Cardiac atrium fibroblast (primary cell): ENCODE data around the gene ZAP70.

- RAMPAGE, long total RNA = no peak
Measured at GRCh38 chr2:96800929-96801151, 15.2 kb upstream of the CNNM3 start.

GRCh38 chr2:96839092-96839802 lies 4.6 kb downstream of the ANKRD23 start:
- RAMPAGE, long total RNA = no peak

- RAMPAGE, long total RNA = no peak
Measured at GRCh38 chr2:96868094-96868448, 1.8 kb downstream of the SEMA4C start.

DNA sequence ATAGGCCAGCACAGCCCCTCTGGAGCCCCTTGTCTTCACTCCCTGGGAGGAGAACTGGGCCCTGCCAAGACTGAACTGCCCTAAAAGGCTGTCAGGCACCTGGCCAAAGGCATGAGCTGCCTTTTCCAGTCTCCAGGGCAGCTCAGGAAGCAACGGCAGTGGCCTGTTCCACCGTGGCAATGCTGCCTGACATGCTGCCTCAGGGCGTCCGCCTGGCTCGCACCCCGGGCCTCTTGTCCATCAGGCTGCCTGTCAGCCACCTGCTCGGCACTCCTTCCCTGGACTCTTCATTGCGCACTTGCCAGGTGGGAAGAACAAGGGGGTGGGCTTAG lies 37.9 kb upstream of the SEMA4C start:
- RAMPAGE, long total RNA = no peak

DNA sequence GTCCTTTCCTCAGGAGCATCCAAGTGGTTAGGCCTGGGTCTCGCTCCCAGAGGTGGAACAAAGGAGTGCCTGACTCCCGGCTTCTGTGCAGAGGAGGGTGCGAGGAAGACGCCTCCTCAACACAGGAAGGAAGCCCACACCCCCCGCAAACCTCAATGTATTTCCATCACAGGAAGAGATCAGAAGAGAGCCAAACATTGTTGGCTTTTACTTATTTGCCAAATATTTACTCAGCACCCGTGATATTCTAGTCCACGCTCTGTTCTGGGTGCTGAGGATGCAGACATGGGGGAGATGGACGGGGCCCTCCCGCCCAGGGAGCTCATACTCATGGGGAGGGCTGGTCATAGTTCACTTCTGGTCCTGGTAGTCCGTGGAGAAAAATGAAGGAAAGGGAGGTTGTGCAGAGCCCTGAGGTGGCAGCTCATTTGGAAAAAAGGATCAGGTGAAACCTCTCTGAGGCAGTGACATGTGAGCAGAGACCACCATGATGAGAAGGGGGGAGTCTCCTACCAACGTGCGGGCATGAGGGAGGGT lies 44.0 kb upstream of the SEMA4C start:
- RAMPAGE, long total RNA = no peak

DNA sequence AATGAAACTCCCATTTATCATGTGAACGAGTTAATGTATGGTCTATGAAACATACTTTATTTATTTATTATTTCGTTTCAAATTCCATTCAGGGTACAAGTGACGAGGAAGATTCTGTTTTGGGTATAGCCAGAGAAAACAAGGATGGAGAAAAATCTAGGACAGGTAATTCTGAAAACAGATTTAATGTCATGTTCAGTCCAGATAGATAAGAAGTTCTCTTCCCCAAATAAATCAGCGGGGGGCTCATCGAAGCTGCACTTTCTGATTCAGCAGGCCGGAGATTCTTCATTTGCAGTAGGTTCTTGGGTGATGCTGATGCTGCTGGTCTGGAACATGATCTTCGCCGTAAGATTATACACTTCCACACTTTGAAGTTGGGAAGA lies 83.7 kb downstream of the ANKRD36 start:
- RAMPAGE, long total RNA = no peak

DNA sequence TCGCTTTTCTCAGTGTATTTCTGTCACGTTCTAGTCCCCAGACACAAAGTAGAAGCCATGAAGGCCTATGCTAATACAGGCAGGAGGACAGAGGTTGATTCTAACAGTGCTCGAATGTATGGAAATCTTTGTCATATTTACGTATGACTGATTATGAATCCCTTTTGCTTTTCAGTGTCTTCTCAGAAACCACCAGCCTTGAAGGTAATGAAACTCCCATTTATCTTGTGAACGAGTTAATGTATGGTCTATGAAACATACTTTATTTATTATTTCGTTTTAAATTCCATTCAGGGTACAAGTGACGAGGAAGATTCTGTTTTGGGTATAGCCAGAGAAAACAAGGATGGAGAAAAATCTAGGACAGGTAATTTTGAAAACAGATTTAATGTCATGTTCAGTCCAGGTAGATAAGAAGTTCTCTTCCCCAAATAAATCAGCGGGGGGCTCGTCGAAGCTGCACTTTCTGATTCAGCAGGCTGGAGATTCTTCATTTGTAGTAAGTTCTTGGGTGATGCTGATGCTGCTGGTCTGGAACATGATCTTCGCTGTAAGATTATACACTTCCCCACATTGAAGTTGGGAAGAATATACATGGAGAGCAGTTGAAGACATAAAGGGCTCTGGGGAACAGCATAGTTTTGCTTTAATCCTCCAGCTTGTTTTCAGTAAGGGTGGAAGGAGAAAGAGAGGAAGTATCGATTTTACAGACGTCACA lies 89.2 kb downstream of the ANKRD36 start:
- RAMPAGE, long total RNA = no peak

DNA sequence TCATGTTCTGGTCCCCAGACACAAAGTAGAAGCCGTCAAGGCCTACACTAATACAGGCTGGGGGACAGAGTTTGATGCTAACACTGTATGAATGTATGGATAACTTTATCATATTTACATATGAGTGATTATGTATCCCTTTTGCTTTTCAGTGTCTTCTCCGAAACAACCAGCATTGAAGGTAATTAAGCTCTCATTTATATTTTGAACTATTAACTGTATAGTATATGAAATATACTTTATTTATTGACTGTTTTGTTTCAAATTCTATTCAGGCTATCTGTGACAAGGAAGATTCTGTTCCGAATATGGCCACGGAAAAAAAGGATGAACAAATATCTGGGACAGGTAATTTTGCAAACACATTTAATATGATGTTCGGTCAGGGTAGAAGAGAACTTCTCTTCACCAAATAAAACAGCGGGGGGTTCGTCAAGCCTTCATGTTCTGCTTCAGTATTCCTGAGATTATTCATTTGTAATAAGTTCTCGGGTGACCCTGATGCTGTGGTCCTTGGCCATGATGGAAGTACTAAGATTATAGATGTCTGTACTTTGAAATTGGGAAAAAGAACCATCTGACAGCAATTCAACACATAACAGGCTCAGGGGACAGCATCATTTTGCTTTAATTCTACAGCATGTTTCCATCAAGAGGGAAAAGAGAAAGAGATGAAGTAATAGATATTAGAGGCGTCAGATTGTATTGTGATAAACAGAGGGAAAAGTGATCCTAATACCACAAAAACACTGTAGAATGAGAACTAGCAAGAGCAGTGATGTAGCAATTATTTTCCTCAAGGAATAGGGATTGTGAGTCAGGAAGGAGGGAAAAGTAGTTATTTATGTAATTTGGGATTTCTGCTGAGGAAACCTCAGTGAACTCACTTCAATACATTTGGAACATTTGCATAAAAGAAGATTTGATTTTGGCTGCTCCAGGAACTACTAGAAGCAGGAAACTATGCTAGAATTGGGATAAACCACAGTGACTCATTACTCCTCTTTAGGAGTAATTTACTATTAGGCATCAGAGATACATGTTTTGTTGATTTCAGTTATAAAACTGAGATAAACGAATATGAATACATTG lies 98.8 kb downstream of the ANKRD36 start:
- RAMPAGE, long total RNA = no peak

DNA sequence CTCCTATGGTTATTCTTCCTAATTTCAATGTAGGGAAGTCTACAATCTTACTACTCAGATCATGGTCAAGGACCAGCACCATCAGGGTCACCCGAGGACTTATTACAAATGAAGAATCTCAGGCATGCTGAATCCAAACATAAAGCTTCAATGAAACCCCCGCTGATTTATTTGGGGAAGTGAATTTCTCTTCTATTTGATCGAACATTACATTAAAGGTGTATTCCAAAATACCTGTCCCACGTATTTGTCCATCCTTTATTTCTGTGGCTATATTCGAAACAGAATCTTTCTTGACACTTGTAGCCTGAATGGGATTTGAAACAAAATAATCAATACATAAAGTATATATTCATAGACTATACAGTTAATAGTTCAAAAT lies 48.0 kb downstream of the ANKRD36B start:
- RAMPAGE, long total RNA = no peak

GRCh38 chr2:97646226-97646612 lies 357 bp downstream of the COX5B start:
- RAMPAGE, long total RNA = no peak

DNA sequence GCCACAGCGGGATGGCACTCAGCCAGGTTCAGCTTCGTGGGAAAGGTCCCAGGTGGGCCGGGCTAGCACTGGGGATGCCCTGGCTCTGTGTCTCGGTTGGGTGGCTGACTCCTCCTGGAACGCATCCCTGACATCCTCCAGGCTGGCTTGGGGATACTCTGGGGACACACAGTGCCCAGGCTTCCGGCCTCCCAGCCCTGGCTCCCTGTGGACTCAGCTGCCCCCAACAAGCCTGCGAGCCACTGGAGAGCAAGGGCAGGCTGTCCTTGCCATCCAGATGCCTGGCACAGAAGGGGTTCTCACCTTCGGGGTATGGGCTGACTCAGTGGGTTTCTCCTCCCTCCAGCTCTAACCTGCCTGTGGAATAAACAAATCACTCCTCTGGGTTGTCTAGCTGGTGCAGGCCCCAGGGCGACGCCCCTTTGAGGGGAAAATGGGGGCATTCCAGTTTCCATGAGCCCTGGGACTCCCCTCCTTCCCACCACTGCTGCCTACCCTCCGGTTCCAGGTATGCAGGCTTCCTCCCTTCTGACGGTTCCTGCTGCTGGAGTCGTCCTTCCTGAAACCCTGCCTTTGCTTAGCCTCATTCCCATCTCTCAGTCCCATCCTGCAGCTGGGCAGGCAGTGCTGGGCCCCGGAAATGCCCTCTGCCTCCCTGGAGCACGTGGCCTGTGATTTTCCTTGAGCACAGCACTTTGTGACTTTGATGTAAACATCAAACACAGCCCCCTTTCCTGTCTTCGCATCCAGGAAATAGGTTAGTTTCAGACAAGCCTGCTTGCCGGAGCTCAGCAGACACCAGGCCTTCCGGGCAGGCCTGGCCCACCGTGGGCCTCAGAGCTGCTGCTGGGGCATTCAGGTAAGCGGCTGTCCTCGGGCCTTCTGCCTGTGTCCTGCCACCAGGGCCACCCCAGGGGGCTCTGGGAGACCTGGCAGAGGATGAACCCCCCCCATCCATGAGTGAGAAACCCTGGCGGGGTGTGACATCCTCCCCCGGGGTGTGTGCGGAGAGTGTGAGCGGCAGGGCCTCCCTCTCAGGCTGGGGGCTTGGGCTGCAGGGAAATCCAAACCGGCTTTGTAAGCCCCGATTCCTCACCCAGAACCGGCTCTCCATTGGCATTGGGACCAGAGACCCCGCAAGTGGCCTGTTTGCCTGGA lies at the start of gene ZAP70:
ZAP70 (plus strand) TSS at position 761 of the 1,158 bp plus-strand sequence.
- RAMPAGE, long total RNA = no peak

- RAMPAGE, long total RNA = no peak
Measured at GRCh38 chr2:97761388-97761761, 48.0 kb downstream of the ZAP70 start.

DNA sequence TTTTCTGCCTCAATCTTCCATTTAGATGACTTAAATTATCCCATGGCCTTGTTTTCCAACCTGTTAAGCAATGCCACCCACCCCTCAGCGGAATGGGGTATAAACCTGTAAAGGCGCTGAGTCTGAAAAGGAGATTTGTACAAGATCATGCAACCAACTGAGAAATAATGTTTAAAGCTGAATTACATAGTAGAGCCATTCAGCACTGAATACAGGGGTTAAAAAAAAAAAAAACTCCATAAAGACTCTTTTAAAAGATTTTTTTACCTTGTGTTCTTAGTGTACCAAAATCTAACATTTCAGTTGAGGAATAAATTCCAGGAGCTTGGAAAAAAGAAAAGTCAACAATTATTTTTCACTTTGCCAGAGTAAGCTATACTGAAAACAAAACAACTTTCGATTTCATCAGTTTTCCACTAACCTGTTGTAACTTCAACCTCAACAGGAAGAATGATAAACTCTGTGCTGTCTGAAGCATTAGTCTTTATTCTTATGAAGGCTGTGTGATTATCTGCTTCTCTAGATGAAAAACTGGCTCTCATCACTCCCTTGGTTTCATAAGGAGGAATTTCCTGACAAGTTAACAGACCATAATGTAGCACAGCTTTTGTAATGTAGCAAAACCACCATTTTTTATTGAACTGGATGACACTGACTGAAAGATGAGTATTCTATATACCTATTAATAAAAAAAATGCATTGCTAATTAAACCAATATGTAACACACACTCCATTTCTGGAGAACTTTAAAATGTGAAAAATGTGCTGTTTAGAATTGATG lies 121.2 kb downstream of the ZAP70 start:
- RAMPAGE, long total RNA = no peak

DNA sequence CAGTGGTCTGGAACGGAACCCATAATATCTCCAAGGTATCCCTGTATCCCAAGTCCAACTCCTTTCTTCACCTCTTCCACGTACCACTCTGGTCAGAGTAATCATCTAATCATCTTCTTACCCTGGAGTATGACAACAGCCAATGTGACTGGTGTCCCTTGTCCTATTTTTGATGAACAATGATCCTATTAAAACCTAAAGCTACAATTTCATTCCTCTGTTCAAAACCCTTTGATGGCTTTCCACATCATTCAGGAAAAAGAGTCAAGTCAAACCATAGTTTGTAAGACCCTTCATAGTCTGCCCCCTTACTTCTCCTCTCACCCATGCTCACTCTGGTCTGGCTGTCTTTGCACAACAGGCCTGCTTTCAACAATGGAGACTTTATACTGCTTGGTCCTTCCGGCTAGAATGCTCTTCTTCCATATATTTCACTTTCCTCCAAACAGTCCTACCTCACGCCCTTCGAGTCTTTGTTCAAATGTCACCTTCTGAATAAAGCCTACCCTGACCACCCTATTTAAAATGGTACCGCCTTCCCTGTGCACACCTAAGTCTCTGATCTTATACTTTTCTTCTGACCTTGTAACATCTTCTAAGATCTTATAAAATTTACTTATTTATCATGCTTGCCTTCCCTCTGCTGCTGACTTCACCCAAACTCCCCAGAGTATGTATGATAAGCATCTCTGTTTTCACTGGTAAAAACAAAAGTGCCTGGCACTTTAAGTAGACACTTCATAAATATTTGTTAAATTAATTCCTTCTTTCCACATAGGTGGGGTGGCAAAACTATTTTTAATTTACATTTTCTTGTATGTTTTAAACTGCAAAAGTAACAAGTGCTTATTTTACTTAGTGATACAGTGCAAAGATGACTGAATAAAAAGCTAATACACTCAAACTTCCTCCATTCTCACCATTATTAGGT lies 141.1 kb downstream of the TMEM131 start:
- RAMPAGE, long total RNA = no peak

- RAMPAGE, long total RNA = no peak
Measured at GRCh38 chr2:97887094-97887489, 108.7 kb downstream of the TMEM131 start.

GRCh38 chr2:97994723-97995759 lies 707 bp downstream of the TMEM131 start:
- RAMPAGE, long total RNA = no peak

GRCh38 chr2:98308064-98308606 lies 38.1 kb upstream of the CNGA3 start:
- RAMPAGE, long total RNA = no peak

- RAMPAGE, long total RNA = no peak
Measured at GRCh38 chr2:98556498-98557172, 51.7 kb downstream of the COA5 start.

- RAMPAGE, long total RNA = no peak
Measured at GRCh38 chr2:98582195-98583020, 25.9 kb downstream of the COA5 start.

GRCh38 chr2:98607570-98607984 lies 735 bp downstream of the COA5 start:
- RAMPAGE, long total RNA = no peak